LHCN-M2 (cell line): ENCODE data around the genes ZFR2 and LRG1.

- RAMPAGE, long total RNA, result no peak
Observed at GRCh38 chr19:3623634-3624216, 2.9 kb downstream of the CACTIN start.

DNA sequence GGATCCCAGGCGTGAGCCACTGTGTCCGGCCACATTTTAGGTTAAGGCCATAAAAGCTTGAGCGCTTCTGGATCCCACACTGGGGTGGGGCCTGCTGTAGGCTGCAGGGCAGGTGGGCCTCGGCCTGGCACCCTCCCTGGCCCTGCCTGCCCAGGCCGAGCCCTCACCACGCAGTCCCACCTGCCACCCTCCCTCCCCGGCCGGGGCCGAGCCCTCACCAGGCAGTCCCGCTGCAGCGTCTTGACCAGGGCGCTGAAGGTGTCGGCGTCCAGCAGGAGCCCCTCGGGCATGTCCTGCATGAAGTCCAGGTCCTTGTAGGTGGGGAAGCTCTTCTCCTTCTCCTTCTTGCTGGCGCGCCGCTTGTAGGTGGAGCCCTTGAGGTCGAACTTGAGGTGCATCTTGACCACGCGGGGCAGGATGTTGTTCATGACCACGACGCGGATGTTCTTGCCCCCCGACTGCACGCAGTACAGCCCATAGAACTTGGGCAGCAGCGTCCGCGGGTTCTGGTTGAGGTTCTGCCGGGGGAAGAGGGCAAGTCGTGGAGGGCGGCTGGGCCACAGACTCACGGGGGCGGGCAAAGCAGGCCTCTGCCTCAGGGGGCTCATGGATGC is 26.6 kb upstream of the CACTIN start:
- RAMPAGE, long total RNA, result no peak

DNA sequence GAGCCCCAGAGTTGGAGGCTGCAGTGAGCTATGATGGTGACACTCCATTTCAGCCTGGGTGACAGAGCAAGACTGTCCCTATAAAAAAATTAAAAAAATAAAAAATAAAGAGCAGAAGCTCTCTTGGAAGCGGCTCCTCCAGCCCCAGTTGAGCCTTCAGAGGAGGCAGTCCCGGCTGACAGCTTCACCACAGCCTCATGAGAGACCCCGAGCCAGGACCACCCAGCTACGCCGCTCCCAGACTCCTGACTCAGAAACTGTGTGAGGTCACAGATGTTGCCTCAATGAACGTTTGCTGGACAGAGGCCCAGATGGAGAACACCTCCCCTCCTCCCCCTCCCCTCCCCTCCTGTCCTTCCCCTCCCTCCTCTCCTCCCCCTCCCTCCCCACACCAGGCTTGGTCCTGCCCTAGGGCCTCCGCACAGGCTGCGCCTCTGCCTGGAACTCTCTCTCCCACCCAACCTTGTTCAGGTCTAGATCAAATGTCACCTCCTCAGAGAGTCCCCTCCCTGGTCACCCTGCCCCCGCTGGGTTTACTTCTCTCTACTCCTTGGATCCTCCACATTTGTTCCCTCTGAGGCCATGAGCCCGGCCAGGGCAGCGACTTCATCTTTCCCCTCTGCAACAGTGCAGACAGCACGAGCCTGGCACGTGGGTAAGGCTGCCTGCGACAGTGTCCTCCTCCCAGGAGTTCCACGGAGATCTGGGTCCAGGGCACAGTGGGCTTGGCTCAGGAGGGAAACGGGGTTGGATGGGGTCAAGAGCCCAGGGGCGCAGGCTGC is 17.5 kb downstream of the PIP5K1C start:
- RAMPAGE, long total RNA, result no peak

GRCh38 chr19:3692940-3693810 is 7.1 kb downstream of the PIP5K1C start:
- RAMPAGE, long total RNA, result no peak

DNA sequence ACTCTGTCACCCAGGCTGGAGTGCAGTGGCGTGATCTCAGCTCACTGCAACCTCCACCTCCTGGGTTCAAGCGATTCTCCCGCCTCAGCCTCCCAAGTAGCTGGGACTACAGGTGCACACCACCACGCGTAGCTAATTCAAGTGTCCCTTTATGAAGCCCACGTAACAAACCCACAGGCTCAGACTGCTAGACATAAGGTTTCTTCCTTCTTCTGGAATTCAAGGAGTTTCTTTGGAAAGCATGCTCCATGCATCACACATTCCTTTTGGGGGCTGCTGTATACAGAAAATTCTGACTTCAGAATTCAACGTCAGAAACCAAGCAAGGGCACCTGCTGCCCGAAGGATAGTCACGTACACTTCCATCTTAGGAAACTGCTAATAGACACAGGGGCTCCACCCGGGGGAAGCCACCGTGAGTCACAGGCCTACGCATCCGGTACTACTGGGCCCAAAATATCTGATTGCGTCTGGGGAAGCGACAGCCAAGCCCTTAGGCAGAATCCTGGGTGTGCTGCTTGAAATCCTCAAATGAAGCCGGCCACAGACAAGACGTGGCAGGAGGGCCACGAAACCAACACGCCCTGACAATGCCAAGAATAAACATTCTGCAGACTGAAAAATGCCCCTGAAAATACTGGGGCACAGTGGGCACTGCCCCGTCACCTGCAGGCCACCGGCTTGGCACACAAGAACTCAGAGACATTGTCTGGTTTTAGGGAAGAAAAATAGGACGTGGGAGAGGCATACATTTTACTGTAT is 40.5 kb downstream of the ZFR2 start:
- RAMPAGE, long total RNA, result no peak

DNA sequence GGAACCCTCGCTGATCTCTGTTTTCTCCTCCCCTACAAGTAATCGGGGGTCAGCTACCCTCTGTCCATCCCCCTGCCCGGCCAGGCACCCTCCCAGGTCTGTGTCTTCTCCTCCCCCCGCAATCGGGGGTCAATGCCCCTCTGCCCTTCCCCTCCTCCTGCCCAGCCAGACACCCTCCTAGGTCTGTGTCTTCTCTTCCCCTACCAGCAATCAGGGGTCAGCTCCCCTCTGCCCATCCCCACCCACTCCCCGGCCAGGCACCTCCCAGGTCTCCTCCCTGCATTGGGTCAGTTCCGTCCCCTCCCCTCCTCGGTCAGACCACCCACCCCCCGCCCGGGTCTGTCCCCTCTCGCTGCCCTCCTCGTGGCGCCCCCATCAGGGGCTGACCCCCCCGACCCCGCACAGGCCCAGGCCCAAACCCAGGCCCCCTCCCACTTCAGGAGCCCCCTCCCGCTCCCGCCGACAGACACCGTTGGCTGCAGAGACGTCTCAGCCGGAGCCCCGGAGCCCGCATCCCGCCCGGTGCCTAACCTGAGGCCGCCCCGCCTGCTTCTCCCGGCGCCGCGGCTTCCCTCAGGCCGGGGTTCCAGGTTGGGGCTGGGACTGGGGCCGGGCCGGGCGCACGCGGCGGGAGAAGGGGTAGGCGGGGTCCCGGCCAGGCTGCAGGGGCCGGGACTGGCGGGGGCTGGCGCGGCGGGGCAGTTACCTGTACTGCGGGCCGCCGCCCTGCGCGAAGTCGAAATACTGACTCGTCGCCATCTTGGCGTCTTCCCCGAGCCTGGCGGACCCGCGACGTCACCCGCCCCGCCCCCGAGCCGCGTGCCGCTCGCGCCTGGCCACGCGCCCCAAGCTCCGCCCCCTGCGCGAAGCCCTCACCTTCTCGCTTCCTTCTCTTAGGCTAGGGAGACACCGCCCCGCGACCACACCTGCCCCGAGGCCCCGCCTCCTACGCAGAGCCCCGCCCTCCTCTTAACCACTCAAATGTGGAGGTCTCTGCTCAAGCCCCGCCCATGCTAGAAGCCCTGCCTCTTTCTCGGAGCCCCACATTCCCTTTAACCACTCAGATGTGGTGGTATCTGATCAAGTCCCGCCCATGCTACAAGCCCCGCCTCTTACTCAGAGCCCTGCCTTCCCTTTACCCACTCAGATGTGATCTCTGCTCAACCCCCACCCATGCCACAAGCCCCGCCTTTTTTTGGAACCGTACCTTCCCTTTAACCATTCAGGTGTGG is at the start of gene ZFR2:
TSS of gene ZFR2 (minus strand) at position 780 of the 1,232 bp plus-strand sequence.
- RAMPAGE, long total RNA, result no peak

GRCh38 chr19:3927135-3927404 is 5.8 kb upstream of the NMRK2 start:
- RAMPAGE, long total RNA, result no peak

GRCh38 chr19:3951934-3952125 is 19.0 kb downstream of the NMRK2 start:
- RAMPAGE, long total RNA, result no peak

DNA sequence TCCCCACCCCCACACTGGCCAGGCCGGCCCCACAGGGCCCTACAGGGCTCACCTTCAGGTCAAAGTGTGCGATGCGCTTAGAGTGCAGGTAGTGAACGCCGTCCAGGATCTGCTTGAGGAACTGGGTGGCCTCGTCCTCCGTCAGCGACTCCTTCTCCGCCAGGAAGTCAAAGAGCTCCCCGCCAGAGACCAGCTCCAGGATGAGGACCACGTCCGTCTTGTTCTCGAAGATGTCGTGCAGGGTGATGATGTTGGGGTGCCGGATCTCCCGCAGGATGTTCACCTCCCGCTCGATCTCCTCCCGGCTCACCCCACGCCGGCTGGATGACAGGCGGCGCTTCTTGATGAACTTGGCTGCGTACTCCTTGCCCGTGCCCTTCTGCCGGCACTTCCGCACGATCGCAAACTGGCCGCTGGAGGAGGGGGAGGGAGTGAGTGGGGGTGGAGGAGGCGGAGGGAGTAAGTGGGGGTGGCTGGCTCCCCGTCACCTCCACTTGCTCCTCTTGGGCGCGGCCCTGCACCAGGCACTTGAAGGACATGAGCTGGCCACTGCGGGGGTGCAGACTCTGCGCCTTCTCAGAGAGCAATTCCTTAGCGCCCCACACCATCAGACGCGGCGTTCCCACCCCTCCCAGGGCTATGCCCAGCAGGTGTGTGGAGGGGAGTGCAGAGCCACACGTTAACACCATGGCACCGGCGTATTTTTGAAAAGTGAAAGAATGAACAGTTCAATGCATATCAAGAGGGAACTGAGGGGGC is 6.1 kb downstream of the DAPK3 start:
- RAMPAGE, long total RNA, result no peak

DNA sequence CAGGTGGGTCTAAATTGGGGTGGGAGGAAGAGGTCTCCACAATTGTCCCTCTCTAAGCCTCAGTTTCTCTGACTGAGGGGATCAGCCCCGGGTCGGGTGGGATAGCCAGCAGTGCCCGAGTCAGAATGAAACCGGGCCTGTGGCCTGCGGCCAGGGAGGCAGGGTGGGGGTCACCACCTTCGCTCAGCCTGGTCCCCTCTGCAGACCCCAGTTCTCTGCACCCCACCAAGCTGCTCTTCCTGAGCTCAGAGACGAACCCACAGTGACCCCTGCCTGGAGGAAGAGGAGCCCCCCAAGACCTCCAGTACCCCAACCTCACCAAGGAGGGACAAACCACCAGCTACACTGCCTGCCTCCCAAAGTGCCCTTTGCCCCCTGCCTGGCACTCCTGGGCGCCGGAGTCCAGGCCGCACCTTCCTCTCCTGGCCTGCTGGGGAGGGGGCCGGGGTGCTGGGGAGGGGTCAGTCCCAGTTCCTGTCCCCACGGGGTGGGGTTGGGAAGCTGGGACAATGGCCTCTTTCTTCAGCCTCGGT is 14.6 kb downstream of the ZBTB7A start:
- RAMPAGE, long total RNA, result no peak

DNA sequence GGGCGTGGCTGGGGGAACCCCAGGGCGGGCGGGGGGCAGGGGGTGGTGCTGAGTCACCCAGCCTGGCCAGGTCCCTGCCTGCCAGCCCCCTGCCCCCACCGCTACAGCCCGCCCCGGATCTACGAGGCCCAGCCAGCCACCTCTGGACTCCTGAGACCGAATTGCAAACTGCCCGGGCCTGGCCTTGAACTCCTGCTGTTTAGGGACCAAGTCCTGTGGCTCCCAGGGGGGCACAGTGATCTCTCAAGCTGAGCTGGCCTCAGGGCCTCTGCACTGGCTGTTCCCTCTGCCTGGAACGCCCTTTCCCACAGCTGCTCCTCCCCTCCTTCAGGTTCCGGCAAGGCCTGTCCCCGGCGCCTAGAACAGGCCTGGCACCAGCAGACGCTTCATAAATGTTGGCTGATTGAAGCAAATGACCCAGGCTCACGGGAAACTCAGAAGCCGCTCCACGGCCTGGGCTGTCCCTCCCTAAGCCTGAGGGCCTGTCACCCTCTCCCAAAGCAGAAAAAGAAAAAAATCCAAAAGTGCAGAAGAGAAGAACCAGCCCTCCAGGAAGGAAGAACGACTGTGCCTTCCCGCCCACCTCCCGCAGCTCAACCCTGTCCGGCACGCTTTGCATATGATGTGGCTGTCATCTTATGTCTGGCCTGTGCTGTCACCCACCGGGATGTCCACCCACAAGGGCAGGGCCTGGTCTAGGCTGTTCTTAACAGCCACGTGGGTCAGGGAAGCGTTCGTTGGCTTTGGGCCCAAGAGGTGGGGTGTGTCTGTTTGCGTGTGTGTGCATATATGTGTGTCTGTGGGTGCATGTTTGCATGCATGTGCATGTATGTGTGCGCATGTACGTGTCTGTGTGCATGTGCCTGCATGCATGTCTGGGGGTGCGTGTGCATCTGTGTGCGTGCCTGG is 13.9 kb downstream of the ZBTB7A start:
- RAMPAGE, long total RNA, result no peak

DNA sequence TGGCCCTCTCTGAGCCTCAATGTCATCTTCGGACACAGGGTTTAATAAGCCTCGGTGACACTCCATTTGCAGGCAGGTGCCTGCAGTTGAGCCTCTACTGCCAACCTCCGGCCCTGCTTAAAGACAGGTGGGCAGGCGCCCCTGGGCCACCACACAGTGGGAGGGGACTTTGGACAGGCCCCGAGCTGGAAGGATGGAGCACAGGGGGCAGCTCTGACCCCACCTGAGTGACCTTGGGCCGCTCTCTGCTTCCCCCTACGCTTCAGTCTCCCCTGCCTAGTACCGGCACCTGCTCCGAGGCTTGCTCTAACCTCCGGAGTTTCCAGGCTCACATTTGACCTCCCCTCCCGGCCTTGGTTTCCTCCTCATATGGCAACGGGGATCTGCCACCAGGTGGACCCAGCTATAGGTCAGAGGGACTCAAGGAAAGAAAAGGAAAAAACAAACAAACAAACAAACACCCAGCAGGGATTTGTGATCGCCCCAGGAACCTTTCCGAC is 3.1 kb downstream of the ZBTB7A start:
- RAMPAGE, long total RNA, result no peak

DNA sequence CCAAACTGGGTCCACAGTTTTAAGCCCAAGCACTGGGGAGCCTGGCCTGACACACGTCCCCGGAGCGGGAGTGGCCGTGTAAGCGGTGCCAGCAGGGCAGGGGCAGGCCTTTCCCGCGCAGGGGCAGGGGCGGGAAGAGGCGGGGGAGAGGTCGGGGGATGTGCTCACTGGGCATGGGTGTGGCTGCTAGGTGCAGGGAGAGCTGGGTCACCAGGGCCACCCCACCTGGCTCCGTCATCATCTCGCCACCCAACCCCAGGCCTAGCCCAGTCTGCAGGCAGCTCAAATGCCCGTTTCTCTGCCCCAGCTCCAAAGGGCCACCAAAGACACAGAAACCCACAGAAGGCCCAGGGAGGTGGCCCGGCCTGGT is 27.9 kb downstream of the MAP2K2 start:
- RAMPAGE, long total RNA, result no peak

DNA sequence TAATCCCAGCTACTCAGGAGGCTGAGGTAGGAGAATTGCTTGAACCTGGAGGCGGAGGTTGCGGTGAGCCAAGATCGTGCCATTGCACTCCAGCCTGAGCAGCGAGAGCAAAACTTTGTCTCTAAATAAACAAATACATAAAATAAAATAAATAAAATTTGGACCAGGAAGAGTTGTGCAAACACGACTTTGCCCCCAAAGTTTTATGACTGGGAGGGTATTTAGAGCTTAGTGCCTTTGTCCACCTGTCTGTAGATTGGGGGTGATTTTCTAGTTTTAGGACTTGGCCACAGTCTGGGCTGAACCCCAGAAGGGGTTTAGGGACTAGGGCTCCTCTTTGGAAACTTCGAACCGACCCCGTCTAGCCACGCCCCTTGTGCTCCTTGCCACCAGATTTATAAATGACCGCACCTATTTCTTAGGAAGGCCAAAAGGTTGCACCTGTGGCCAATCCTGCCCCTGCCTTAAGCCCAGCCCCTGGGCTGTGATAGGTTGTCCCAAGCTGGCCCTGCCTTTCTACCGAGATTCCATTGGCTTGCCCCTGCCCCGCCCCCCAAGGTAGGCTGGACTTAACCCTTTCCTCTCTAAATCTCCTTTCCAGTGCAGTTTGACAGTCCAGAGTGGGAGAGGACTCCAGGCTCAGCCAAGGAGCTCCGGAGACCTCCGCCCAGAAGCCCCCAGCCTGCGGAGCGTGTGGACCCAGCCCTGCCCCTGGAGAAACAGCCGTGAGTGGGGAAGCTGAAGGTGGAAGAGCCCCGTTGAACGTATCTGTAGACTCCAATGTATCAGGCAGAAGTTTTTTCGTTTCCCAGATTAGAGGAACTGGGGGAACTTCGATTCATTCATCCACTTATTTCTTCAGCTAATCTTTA is 5.3 kb downstream of the SHD start:
- RAMPAGE, long total RNA, result no peak

DNA sequence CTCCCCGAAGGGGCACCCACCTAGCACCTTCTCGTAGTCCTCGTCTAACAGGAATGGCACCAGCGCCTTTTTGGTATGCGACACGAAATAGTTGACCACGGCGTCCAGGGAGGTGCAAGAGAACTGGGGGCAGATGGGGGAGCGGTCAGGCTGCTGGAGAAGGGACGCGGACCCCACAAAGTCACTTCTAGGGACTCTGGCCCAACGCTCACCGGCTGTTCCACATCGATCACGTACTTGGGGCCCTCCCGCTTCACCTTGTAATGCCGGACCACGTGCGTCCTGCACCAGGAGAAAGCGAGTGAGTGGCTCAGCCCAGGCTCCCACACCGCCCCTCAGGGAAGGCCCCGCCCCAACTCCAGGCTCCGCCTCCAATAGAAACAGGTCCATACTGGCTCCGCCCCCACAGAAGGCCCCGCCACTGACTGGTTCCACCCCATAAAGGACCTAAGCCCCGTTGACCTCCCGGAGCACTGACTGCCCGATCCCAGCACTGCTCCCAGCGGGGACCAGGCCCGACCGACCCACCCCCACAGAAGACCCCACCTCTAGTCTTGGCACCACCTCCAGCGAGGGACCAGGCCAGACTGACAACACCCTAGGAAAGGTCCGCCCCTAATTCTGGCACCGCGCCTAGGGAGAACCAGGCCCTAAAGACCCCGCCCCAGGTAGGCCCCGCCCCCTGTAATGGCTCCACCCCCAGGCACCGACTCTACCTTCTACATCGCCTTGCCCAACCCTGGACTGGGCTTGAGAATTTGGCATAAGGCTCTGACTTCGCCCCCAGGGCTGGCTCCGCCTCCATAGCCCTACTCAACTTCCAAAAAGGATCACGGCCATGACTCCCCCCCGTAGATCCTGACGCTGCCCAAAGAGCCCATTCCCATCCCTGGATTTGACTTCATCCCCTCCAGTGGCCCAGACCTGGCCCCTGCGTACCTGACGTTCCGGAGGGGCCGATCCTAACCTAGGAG is 11.2 kb downstream of the STAP2 start:
- RAMPAGE, long total RNA, result no peak

DNA sequence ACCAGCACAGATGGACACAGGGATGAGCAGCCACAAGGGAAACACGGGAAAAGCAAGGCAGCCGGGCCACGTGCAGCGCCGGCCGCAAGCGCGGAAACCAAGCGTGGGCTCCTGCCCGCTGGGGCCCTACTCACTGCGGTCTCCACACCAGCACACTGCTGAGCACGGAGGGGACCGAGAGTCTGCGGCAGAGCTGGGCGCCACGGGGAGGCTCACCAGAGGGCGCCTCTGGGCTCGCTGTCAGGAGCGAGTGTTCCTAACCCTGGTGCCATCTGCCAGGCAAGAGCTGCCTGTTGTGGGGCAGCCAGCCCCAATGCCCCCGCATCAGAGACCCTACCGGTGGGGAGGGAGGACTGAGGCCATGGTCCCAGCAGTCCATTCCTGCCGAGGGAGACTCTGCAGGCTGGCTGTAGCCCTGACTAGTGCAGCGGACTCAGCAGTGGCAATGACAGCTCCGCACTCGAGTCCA is 26.6 kb downstream of the MPND start:
- RAMPAGE, long total RNA, result no peak

GRCh38 chr19:4403204-4403828 is 876 bp downstream of the CHAF1A start:
- RAMPAGE, long total RNA, result no peak

DNA sequence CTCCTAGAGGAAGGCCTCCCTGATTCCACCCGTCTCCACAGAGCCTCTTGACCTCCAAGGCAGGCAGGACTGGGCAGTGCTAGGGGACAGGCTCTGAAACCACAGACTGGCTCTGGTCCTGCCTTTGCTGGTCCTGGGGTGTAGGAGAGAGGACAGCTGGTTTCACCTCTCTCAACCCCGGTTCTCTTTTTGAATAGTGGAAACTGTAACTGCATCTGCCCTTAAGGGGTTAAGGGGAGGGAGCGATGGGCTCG is 4.7 kb downstream of the UBXN6 start:
- RAMPAGE, long total RNA, result no peak

DNA sequence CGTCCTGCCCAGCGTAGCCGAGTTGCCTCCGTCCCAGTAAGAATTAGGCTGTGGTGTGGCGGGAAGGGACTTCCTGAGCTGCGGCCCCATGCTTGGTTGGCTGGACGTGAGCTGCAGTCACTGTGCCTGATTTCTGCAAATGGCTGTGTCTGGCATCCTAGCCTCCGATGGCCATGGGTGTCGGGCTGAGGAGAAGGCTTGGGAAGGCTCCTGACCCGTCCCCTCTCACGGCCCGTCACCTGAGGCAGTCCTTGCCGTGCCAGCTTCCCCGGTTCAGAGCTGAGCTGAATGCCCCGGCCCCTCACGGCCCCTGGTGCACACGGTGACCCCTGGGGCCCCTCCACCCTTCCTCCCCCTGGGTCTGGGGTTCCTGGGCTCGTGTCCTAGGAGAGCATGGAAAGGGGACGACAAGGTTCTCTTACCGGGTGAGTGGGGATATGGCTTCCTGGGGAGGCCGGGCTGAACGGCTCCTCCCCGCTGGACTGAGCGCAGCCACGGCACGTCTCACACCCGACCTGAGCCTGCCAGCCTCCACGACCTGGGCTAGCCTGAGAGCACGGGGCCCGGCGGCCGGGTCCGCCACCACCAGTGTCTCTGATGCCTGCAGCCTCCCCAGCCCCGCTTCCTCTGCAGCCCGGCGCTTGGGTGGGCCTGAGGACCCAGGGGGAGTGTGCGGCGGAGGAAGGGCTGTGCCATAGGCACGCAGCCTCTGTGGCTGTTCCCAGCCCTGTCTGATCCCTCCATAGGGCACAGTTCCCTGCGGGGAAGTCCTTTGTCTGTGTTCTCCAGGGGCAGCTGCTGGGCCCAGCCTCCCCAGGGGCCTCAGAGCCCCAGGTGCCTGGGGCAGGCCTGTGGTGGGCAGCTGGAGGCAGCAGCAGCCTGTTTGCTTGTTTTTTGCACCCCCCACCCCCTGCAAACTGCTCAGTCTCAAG is 15.2 kb downstream of the PLIN4 start:
- RAMPAGE, long total RNA, result no peak

- RAMPAGE, long total RNA, result no peak
Observed at GRCh38 chr19:4539581-4540631, at the start of gene LRG1. TSS of gene LRG1 (minus strand) at chr19:4540036.